Metastatic Lung Carcinoma in the Adrenal Gland (tissue), 1 donor: ENCODE data around the genes TCEANC and VEGFD.

GRCh38 chrX:13013739-13014297 lies 30.6 kb downstream of the FAM9C start:
- PRO-cap = no peak

GRCh38 chrX:13029752-13030899 lies 14.3 kb downstream of the FAM9C start:
- PRO-cap = no peak

- PRO-cap = no peak
Observed at GRCh38 chrX:13110290-13111415, 66.2 kb upstream of the FAM9C start.

DNA sequence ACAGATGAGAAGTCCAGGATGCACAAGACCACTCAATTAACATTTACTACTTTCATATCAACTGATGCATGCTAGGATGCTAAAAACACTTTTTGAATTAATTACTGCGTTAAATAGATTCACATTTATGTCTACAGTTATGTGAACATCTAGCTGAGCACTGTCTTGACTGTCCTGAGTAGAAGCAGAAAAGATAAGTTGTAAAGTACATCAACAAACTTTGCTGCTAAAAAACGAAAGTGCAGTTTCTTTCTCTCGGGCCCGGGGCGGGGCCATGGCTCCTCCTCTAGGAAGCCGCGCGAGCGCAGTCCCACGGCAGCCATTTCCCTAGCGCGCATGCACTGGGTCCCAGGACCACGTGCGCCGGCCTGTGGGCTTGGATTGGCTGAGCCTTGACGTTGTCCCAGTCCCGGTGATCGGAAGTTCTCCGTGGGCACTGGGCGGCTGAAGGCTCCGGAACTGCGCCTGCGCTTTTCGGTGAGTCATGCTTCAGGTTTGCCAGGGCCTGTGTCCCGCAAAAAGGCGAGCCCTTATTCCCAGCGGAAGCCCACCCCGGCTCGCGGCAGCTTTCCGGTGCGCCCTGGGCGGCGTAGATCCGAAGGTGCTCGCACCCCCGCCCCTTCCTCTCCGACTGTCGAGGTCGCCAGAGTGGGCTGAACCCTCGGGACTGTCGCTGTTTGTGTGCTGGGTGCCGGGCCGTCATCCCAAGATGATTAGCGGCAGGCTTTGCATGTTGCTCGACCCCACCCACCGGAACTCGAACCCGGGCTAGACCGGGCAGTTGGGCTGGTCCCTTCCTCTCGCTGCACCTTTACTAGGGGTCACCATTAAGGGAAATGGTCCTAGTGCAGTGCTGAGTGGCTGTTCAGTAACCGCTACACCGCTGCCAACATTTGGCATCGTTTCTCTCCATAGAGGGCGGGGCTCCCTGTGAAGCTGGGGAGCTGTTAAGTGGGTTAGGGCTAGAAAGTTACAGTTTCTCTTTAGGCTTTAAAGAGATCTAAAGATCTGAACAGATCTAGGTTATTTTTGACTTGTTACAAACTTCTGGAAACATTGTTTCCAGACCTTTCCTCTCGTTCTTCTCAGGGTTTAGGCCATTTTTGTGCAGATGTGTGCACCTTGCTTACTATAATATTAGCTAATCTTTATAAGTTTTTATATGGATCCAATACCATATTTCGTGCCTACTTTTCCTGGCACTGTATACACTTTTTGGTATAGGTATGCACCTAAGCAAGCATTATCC lies at the start of gene TCEANC:
Gene TCEANC, plus strand, starts transcription at position 430 of the 1,249 bp plus-strand sequence.
- PRO-cap = bidirectional peak, plus-strand start at position 477 of the sequence, minus-strand start at position 263 of the sequence; bidirectional peak, plus-strand start at position 837 of the sequence, minus-strand start at position 711 of the sequence

- PRO-cap = no peak
Observed at GRCh38 chrX:13732232-13733100, 2.0 kb downstream of the TRAPPC2 start.

GRCh38 chrX:13937197-13937733 lies 92.4 kb downstream of the GEMIN8 start:
- PRO-cap = no peak

DNA sequence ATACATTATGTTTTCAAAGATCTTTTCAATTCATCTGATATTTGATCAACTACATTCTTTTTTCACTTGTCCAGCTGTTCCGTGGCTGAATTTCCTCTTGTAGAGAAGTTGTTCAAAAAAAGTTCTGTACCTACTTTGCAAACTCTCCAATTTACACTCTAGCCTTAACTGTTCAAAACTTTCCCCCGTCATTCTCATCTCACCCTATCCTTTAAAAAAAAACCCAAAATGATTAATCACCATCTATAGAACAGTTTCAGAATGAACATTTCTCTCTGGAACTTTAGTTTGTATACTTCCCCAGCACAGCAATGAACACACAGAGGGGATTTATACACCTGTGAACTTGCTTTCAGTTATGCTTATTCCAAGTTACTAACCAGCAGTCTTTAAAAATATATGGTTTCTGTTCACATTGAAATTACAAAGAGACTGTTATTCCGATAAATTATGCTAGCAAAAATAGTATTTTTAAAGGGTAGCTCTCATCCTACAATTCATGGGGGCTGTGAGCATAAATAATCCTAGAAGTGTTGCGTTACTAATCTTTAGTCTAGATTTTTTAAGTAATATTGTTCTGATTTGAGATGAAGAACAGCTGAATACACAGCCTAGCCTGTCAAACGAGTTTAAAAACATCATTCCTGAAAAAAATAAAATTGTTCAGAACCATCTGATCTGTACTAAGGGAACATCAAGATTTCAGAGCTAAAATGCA lies 1.1 kb downstream of the GEMIN8 start:
- PRO-cap = no peak

DNA sequence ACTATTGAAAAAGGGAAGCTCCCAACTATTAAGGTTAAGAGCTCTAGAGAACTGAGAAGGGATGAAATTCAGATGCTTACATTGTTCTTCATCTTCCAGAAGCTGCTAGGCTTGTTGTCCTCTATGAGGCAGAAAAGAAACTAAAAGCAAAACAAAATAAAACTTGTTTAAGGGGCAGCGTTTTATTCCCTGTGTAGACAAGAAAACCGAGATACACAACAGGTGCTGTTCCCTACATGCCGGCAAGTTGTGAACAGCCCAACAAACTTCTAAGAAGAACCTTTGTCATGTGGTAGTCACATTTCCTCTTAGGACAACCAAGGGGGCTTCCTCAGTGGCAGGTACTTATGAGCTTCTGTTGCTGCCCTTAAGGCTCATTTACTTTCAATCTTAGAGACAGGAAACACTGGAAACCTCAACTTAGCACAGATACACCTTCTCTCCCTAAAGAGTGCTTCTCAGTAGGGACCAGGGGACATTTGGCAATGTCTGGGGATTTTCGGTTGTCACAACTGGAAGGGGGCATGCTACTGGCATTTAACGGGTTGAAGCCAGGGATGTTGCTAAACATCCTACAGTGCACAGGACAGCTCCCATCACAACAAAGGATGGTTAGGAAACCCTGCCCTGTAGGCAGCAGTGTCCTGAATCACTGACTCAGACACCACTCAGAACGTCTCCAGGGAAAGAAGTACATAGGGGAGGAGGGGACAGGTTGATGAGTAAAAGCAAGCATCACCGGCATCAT lies 111.1 kb downstream of the ASB9 start:
- PRO-cap = no peak

DNA sequence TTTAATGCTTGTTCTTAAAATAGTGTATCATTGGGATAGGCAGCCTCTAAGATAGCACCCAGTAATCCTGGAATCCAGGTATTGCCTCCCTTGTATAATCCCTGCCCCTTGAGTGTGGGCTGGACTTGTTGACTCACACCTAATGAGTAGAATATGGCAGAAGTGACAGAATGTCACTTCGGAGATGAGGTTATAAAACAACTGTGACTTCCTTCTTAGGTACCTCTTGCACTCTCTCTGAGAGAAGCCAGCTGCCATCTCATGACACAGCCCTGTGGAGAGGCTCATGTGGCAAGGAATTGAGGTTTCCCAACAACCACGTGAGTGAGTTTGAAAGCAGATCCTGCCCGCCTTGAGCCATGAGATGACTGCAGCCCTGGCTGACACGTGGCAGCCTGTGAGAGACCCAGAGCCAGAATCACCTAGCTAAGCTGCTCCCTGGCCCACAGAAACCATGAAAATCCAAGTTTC lies 13.6 kb downstream of the ASB11 start:
- PRO-cap = no peak

DNA sequence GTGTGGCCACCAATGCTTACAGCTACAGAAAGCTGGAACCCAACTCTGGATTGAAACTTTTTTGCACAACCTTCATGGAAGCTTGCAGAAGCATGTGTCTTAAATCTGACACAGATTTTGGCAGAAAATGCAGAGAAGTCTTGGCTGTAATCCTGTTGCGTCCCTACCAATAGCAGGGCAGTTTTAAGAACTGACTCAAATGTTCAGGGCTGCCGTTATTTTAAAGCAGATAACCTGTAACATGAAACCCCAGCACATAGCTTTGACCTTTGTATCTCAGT lies at the start of gene VEGFD:
Gene VEGFD, minus strand, starts transcription at position 101 of the 281 bp plus-strand sequence.
- PRO-cap = no peak

DNA sequence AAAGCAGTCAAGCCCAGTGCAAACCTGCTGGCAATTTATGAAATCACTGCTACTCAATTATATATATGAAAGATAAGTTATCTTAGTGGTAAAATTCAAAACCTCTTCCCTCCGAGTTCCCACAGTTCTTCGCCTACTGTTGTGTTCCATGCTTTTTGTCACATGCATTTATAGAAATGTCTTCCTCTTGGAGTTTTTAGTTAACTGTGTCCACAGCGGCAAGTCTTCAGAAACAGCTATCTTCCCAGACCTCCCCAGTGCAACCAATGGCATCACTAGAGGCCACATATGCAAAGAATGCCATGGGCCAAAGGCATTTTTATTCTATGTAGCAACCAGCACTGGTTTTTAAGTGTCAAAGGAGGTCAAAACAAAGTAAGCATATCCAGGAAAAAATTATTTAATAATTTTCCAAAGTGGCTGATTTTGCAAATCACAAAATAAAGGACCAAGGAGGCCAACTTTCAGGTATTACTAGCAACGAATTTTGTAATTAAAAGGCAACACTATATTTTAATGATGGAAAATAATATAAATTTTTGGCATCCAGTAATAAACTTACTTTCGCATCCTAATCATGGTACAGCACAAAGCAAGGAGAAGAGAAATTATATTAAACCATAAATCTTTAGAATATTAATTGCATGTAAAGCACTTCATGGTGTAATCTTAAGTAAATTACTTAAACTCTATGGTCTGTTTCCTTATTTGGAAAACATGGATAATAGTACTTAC lies 26.8 kb downstream of the AP1S2 start:
- PRO-cap = no peak

DNA sequence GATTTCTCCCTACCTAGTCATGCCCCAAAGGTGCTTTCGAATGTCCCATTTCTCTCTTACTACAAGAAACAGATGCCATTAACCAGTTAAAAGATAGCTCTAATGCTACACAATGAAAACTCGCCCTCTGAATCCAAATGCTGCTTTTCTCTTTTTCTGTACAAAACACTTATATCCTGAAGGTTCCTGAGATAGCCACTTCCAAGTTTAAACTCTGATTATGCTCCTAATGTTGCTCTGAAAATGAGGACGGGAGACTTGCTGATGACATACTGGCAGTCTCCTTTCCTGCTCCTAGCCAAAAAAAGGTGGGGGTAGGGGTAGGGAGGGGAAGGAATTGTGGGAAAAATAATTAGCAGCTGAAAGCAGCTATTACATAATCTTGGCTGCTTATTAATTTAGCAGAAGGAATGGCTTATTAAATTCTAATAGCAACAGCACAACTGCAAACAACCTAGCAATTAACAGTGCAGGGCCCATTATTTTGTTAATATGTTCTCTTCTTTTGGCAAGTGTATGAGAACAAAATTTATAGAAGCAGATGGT lies 1.9 kb upstream of the AP1S2 start:
- PRO-cap = no peak

- PRO-cap = no peak
Observed at GRCh38 chrX:16914203-16914571, 32.3 kb upstream of the REPS2 start.

GRCh38 chrX:17149195-17150014 lies 202.9 kb downstream of the REPS2 start:
- PRO-cap = no peak

- PRO-cap = no peak
Observed at GRCh38 chrX:17376695-17377047, 1.7 kb downstream of the NHS start.

- PRO-cap = no peak
Observed at GRCh38 chrX:17529299-17529776, 154.3 kb downstream of the NHS start.

DNA sequence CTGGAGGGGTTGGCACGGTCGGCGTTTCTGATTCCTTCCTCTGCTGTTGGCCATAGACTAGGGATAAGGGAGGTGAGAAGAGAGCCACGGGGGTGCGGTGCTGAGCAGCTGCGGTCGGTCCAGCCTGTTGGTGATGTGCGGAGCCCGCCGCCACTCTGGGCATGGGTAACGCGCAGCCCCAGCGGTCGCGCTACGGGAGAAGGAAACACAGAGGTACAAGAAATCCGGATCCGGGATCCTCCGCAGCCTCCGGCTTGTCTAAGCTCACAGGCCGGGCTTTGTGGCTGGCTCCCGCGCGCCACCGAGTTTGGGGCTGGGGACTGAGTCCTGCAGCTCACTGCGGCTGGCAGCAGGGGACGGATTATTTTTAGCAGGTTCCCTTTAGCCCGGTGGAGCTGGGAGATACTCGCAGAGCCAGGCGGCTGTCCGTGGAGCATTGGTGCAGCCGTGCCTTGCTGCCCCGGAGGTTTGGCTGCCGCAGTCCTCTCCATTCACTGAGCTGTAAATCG lies 82.1 kb upstream of the SCML1 start:
- PRO-cap = no peak

DNA sequence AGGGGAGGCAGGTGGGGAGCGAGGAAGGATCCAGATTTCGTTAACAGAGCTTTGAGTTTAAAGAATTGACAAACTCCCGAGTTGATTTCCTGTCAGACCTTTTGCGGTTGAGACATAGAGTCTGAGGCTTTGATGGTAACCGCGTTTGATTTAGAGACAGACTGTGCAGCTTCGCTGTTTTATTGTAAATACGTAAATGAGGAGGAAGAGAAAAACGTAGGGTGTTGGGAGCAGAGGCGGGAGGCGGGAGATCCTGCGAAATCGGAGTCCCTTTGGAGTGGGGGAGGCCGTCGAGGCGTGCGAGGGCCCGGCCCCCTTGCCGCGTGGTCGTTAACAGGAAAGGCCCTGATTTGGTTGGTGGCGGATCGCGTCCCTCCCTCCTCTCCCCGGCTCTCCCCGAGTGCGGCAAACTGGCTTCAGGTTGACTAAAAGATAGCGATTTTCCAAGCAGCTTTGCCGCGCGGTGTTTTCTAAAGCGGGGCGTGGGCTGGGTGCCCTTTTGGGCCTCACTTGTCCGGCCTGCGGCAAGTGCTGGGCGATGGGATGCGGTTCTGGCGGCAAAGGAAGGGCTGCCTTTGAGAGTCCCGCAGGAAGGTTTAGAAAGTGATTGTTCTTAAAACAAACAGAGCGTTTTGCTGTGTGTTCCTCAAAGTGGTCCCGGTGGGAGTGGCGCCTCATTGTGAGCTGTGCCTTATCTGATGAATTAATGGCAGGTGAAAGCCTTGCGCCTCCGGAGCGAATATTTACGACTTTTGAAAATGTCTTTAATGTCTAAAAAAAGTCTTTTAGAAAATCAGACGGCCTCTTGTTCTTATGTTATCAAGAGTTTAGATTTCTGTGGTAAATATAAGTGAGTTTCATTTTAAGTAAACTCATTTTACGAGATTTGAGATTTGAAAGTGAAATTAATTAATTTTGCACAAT lies 941 bp downstream of the SCML1 start:
- PRO-cap = no peak

- PRO-cap = no peak
Observed at GRCh38 chrX:18104103-18105089, 116.3 kb downstream of the BEND2 start.

- PRO-cap = no peak
Observed at GRCh38 chrX:18649377-18650194, 22.3 kb downstream of the RS1 start.